AG04450 (cell line): ENCODE data around the gene PUS7L.

DNA sequence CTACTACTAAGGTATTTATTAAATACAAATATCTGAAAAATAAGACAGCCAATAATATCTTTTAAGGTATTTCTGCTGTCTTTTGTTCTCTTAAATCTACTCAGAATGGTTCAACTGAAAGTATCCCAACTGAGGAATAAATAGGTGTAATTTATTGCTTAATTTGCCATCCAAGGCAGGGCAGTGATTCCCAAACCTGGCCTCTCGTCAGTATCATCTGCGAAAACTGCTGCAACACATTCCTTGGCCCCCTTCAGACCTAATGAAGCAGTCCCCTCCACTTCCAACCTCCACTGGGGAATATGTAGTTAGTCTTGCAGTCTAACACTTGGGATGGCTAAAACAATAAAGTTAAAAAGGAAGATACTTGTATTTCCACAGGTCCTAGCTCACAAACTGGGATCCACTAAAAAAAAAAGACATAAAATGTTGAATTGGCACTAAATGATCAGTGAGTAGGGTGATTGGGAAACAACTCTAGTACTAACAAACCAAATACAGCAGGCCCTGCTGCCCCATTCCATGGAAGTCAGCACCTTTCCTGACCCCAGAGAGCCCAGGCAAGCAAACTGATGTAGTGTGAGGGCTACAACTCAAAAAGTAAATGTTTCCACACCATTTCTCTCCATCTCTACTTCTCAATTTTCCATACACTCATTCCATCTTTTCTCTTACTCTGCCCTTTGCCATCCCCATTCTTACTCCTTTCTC is 60.9 kb downstream of the GXYLT1 start:
- CAGE, long polyA plus RNA: no peak
- RRBS: no CpG with 5 or more reads among the region's 2 CpGs

DNA sequence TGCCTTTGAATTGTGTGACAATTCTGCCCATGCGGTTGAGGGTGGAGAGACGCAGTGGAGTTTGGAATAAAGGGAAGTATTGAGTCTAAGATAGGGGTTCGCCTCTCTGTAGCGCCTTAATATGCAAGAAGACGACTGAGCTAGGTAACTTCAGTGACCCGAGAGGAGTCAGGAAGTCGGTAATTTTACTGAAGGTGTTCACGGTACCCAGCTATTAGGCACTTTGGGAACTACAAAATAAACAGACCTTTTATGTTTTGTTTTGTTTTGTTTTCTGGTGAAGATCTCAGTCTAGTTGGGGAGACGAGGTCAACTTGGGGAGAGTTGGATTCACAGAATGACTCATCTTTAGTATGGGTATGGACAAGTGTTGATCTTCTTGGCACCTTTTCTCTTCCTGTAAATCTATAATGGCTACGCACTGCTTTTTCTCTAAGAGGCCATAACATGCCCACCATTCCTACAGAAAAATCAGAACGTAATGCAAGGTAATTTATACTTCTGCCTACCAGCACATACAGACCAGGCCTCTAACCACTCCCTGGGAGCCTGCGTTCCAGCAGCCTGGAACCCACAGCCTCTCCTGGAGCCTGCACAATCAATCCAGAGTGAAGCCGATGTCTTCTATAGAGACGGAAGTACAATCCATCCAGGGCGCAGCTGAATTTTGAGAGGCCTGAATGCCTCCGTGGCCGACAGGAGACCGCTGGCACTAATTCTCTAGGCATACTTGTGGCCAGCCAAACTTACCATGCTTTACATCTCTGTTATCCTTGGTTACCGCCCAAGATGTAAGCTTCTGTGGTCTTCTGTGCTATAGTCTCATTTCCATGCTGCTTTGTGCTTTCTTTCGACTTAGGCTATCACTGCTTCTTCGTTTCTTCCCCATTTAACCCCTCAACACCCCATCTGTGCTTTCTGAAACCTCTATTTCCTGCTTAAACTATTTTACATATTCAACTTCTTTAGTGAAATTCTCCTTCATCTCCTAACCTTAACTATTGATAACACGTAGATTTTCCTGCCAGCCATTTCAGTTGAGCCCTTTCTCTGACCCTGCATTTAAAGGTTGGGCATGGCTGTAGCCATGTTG is 712 bp downstream of the PPHLN1 start:
- CAGE, long polyA plus RNA: no peak
- RRBS: no CpG with 5 or more reads among the region's 22 CpGs

DNA sequence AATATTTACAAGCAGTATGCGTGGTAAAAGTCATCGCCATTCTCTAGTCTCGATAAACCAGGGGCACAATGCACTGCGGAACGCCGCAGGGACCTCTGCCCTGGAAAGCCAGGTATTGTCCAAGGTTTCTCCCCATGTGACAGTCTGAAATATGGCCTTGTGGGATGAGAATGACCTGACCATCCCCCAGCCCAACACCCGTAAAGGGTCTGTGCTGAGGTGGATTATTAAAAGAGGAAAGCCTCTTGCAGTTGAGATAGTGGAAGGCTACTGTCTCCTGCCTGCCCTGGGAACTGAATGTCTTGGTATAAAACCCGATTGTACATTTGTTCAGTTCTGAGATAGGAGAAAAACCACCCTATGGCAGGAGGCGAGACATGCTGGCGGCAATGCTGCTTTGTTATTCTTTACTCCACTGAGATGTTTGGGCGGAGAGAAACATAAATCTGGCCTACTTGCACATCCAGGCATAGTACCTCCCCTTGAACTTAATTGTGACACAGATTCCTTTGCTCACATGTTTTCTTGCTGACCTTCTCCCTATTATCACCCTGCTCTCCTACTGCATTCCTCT is 62.1 kb downstream of the PPHLN1 start:
- CAGE, long polyA plus RNA: no peak
- RRBS: no CpG with 5 or more reads among the region's 11 CpGs

- CAGE, long polyA plus RNA: no peak
- RRBS: no CpG with 5 or more reads among the region's 7 CpGs
Observed at GRCh38 chr12:42756956-42757525, 167.5 kb upstream of the PRICKLE1 start.

GRCh38 chr12:42985550-42985867 is 396.0 kb upstream of the PRICKLE1 start:
- CAGE, long polyA plus RNA: no peak
- RRBS: no CpG with 5 or more reads among the region's 1 CpG

- CAGE, long polyA plus RNA: start-site peak on the minus strand at chr12:43758751-43758773, 190 and 98 reads in 2 replicates
- RRBS: no CpG with 5 or more reads among the region's 25 CpGs
Observed at GRCh38 chr12:43758018-43758828, at the start of gene PUS7L. PUS7L (minus strand) TSS chr12:43758790.

DNA sequence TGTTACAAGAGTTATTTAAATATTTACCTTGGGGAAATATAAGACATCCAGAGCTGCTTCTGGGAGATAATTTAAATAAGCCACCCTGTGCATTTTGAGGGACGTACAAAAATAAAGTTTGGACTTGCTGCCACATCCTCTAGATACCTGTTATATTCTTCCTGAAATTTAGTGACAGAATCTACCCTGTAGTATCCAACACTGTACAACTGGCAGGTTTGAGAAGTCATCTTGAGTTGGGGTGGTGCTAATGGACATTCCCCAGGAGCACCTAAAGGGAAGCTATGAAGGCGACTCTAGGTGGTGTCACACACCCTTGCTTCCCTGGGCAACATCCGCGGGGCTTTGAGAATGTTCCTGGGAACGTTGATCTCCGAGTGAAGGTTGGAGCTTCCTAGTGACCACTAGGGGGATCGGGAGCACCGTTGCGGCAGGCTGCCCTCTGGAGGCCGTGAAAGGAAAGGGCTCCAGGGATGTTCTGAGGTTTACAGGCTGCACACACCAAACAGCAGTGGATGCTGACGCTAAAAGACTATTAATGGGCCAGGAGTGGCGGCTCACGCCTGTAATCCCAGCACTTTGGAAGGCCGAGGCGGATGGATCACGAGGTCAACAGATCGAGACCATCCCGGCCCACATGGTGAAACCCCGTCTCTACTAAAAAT is 72.5 kb upstream of the NELL2 start:
- CAGE, long polyA plus RNA: no peak
- RRBS: no CpG with 5 or more reads among the region's 19 CpGs

DNA sequence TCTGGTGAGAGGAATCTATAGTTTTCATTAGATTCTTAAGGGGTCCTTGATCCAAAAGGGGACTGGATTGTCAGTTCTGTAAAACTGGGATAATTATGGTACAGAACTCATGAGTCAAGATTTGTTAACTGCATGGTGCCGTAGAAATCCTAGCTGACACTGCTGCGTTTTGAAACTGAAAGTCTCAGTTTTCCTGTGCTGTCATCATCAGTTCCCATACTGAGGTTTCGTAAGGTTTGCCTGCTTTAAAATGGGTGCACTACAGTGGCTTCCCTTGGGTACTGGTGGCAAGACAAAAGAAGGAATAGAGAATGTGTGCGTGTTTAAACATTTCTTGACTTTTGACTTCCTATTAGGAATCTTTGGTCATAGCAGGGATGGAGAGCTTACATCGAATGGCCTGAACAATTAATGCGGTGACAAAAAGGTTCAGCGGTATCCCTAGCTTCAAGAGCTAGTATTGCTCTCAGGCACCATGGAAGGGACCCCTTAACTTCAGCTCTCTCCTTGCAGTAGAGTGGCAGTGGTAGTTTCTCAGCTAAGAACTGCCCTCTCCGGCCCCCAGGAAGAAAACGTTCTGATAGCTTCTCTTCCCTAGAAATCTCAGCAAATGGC is 28.7 kb downstream of the ANO6 start:
- CAGE, long polyA plus RNA: no peak
- RRBS: no CpG with 5 or more reads among the region's 9 CpGs

GRCh38 chr12:45750591-45751412 is 21.3 kb downstream of the ARID2 start:
- CAGE, long polyA plus RNA: no peak
- RRBS: no CpG with 5 or more reads among the region's 3 CpGs

DNA sequence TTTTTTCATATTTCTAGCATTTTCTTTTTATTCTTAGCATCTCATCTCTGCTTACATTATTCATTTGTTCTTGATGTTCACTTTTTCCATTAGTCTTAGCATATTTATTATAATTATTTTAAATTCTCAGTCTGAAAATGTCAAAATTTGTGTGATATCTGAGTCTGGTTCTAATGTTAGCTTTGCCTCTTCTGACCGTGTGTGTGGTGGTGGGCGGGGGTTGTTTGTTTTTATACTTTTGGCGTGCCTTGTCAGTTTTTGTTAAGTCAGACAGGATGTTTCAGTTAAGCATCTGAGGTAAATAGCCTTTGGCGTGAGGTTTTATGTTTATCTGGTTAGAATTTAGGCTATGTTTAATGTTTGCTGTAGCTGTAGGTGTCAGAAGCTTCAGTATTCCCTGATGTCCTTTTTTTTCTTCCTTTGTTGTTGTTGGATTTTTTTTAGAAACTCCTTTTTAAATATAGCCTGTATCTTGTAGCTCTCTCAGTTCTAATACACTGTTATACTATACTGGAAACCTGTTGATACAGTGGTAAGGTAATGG is 111.7 kb downstream of the SCAF11 start:
- CAGE, long polyA plus RNA: no peak
- RRBS: no CpG with 5 or more reads among the region's 4 CpGs

DNA sequence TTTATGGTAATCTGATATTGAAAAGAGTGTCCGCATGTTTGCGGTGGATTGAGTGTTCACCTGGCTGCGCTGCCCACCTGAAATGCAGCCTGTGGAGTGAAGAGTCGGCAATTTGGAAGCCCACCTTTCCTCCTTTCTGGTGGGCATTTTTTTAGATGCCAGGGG is 549 bp upstream of the SCAF11 start:
- CAGE, long polyA plus RNA: no peak
- RRBS: no CpG with 5 or more reads among the region's 4 CpGs

DNA sequence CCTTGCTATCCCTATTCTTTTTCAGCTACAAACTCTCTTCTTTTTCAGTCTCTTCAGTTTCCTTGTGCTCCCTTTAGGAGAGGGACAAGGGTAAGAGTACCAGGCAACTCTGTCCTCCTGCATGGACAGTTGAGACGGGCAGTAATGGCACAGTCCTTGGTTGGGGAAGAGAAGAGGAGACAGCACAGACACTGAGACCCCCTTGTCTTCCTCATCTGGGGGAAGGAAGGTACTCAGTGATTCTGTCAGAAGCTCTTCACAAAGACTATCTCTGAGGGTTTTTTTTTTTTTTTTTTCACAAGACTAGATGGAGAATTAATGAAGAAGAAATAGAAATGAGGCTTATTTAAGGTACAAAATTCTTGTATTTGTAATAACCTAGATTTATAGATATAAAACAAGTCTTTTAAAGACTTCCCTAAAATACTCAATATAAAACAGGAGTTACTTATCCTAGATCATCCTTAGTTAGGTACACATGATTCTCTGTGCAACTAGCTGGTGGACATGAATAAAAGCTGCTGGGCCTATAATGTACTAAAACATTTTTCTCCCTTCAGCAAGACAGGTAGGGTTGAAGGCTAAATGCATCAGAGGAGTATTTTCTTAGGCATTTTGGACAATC is 81.2 kb downstream of the SLC38A1 start:
- CAGE, long polyA plus RNA: no peak
- RRBS: no CpG with 5 or more reads among the region's 1 CpG

- CAGE, long polyA plus RNA: no peak
- RRBS: no CpG with 5 or more reads among the region's 4 CpGs
Observed at GRCh38 chr12:46197688-46198104, 71.1 kb downstream of the SLC38A1 start.

DNA sequence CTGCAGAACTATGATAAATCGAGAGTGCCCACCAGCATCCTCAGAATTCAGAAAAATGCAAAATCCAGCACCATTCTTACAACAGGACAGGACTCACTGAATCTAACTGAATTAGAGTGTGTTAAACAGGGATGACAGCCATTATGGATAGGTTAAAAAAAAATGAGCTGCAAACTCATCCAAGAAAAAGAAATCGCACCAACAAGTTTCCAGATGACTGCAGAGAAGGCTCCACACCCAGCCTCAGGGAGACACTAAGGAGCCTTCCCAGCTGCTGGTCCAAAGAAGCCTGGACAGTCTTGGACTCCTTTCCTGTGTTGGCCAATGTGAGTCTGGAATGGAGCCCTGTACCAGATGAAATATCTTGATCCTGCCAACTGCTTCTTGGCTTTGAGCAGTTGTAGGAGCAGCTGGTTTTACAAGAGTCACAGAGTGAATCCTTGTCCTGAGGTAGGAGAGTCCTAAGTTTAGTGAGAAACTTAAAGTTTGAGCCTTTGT is 44.5 kb downstream of the SLC38A1 start:
- CAGE, long polyA plus RNA: no peak
- RRBS: no CpG with 5 or more reads among the region's 2 CpGs

GRCh38 chr12:46265682-46266064 is 3.2 kb downstream of the SLC38A1 start:
- CAGE, long polyA plus RNA: no peak
- RRBS: no CpG with 5 or more reads among the region's 2 CpGs

GRCh38 chr12:46267635-46267905 is 1.3 kb downstream of the SLC38A1 start:
- CAGE, long polyA plus RNA: no peak
- RRBS: 2% methylated on average over 15 of the region's 19 CpGs

GRCh38 chr12:46362123-46362931 is 10.2 kb downstream of the SLC38A2 start:
- CAGE, long polyA plus RNA: no peak
- RRBS: no CpG with 5 or more reads among the region's 3 CpGs

GRCh38 chr12:46370149-46370719 is 2.3 kb downstream of the SLC38A2 start:
- CAGE, long polyA plus RNA: start-site peak on the minus strand at chr12:46370528-46370573, 184 and 107 reads in 2 replicates
- RRBS: no CpG with 5 or more reads among the region's 2 CpGs

GRCh38 chr12:46382692-46382918 is 10.0 kb upstream of the SLC38A2 start:
- CAGE, long polyA plus RNA: no peak
- RRBS: no CpG with 5 or more reads among the region's 4 CpGs

DNA sequence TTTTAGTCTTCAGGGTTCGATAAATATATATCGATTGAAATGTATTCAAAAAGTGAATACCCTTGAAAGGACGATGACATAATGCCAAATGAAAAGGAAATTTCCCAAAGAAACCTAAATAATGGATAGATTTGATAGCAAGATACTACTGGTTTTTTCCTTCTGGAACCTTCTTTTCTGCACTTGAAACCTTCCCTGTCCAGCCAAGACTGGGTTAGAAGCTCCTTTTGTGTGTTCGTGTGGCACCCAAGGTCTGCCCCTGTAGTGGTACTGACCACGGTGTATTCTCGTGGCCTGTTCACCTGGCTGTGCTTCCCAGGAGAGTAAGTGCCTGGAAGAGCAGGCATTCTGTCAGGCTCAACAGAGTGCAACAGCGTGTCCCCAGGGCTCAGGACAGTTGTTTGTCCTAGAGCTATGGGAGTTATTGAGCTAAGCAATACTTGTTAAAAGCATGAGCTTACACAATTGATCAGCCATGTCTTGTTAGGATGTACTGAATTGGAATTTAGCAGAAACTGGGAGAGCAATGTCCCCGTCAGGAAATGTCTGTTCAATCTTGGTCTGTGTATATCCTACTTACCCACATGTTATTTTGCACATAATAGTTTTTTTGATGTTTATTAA is 12.8 kb upstream of the SLC38A2 start:
- CAGE, long polyA plus RNA: no peak
- RRBS: no CpG with 5 or more reads among the region's 8 CpGs